ENCODE measurements around the genes TRPC5OS and AGTR2.

GRCh38 chrX:107927359-107928084 is 54.6 kb downstream of the TEX13B start:
- PRO-cap = no peak

GRCh38 chrX:108153600-108154112 is 62.1 kb downstream of the ATG4A start:
- PRO-cap = no peak

GRCh38 chrX:108738377-108738576 is 1.9 kb upstream of the IRS4 start:
- PRO-cap = no peak

DNA sequence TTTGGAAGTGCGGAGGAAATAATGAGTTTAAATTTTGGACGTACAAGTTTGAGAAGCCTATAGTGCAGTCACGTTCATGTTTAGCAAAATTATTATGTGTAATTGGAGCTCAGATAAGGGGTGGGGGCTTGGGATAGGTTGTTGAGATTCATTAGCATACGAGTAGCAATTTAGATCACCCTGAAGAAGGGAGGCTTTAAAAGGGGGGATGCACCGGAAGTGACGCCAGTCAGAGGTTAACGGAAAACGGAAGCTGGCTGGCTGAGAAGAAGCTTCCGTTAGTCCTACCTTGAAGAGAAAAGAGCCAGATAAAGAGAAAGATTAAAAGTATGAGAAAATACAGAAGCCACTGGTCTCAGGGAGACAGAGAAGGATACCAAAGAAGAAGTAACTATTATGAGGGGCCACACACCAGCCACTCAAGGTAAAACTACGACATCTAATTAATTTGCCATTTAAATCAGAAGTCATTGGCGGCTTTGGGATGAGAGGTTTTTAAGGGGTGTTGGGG is 1.0 kb upstream of the NXT2 start:
- PRO-cap = no peak

GRCh38 chrX:110086418-110086921 is 83.6 kb downstream of the TMEM164 start:
- PRO-cap = no peak

DNA sequence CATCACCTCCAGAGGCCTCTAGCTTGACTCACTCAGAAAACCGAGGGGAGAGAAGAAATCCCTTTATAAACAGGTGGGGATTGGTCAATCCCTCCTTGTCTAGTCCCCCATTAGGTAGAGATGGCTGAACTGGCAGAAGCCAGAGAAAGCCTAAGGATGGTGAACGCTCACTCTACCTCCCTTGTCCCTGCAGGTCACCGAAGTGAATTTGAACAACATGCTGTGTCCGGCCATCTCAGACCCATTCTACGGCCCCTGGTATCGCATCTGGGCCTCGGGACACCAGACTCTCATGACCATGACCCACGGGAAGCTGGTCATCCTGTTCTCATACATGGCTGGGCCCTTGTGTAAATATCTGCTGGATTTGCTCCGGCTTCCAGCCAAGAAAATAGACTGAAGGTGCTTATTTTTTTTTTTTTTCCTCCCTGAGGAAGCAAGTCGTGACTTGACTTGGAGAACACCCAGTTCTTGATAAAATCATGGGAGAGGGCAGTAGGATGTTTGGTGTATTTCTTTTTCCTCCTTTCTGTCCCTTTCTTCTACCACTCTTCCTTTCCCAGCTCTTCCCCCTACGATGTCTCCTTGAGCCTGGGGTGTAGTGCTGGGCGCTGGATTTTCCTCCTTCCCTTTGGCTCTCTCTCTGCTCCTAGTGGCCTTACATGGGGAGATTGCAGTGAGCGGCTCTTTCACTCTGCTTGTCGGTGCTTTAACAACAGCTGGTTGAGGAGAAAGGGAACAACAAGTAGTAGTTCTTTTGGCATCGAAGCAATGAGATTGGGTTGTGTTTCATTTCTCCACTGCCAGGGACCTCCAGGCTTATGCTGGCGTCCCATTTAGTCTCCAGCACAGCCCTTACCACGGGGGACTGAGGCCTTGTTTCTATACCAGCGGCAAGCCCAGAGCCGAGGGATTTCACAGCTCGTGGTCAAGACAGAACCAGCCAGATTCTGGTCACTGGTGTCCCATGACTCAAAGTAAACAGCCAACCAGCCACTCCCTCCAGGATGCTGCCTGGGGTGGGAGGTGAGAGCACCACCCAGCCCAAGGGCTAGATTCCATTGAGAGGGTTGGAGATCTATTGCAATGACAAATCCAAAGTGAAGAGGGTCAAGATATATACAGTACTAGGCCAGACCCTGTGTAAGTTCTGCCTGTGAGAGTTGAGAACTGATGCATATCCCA is 144.4 kb downstream of the AMMECR1 start:
- PRO-cap = no peak

DNA sequence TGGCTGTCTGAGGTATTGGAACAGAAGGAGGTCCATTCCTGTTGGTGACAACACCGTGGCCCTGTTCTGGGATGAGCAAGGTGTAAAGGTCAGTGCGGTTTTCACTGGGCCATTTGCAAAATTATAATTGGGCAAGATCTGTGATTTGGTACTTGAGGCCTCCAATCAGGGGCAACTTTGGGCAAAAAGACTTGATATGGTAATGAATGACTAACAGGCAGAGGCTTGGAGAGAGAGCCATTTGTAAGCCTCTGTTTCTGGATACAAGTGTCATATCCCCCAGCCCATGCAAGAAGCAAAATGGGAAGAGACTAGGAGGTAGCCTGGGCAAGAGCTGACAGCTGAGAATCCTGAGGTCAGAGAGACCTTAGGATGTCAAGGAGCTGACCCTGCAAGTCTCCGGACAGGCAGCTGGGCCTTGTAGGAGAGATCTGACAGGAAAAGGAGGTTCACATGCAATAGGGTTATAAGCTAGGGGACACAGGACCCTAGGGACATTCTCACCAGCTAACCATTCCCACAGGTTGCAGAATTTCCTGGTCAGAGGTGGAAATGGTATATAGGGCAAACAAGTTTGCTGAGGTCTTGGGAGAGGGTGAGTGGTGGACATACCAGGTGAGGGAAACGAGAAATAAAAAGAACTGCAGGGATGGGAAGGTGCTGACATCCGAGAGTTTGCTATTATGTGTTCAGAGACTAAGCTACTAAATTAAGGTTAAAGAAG is 1.8 kb downstream of the PAK3 start:
- PRO-cap = no peak

DNA sequence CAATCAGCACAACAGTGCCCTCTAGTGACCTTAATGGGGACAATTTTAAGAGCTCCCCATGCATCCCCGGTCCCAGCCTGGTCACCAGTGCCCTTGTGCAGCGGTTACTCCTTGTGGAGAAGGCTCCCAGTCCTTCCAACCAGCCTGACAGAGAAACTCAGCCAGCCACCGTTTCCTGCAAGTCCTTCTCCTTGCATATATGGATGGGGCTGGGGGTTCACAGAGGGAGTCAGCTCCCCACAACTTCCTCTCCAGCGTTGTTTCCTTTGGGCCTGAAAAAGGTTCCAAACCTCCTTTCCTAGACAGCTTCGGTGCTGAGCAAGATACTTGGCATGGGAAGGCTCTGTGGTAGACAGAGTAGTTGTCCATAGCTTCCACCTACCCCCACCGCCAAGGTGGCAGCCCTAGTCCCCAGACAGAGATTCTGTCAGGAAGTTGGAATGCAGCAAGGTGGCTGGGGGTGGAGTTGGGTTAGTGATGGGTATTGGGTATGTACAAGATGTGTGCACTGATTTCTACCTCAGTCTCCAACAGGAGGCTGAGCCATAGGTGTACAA is 4.4 kb downstream of the PAK3 start:
- PRO-cap = no peak

- PRO-cap = no peak
Observed at GRCh38 chrX:111875936-111876268, at the start of gene TRPC5OS. TRPC5OS (plus strand) TSS chrX:111876181.

- PRO-cap = no peak
Observed at GRCh38 chrX:114270007-114270392, 313.9 kb upstream of the HTR2C start.

DNA sequence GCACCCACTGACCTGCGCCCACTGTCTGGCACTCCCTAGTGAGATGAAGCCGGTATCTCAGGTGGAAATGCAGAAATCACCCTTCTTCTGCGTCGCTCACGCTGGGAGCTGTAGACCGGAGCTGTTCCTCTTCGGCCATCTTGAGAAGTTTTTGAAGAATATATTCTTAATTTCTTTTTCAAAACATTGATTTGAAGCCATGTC is 142.4 kb downstream of the HTR2C start:
- PRO-cap = no peak

DNA sequence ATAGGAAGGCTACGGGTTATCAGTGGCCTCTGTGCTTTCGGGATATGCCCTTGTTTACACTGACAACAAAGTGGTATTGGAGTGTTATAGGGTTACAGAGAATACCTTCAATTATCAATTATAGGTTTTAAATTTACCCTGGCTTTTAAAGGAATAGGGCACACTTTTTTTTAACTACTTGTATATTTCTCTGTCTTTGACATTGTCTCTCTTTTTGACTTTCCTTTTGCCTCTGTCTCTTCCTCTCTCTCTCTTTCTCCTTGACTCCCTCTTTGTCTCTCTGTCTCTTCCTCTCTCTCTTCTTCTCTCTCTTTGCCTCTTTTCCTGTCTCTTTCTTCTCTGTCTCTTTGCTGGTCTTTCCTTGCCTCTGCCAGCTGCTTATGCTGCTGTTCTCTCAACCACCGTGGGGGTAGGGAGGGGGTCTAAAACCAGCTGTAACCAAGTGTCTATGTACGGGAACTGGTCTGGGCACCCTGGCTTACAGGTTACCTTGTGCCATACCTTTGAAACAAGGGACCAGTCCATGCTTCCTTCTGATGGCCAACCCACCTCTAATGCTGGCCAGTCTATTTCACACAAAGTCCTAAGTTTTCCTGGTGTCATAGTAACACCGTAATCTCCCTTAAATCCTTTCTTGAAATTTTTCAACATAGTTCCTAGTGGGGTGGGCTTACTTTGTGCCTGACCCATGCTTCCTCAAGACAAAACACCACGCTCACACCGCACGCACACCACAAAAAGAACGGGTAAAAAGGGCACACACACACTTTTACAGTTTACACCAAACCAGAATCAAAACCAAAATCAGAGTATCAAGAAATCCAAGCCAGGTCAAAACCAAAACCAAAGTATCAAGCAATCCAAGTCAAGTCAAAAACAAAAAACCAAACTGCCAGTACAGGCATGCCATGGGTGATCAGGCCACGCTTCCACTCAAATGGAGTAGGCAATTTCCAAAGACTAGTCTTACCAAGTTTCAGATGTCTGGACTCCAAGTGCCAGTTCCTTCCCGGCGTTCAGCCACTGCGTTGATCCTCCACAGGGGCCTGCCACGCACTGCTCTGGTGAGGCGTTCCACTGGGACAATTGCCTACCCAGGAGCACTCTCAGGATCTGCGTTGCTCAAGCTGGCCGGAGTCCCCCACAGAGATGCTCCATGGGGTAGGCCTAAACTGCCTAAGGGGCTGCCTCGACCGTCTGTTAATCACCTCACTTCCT is 247.6 kb upstream of the AGTR2 start:
- PRO-cap = no peak

- PRO-cap = no peak
Observed at GRCh38 chrX:115970549-115971216, 199.9 kb upstream of the AGTR2 start.

GRCh38 chrX:116170441-116171063 is at the start of gene AGTR2:
AGTR2 (plus strand) TSS chrX:116170744.
- PRO-cap = no peak

GRCh38 chrX:117001602-117002034 is 538.8 kb upstream of the CT83 start:
- PRO-cap = no peak

GRCh38 chrX:118432225-118433050 is 63.2 kb upstream of the DOCK11 start:
- PRO-cap = no peak

DNA sequence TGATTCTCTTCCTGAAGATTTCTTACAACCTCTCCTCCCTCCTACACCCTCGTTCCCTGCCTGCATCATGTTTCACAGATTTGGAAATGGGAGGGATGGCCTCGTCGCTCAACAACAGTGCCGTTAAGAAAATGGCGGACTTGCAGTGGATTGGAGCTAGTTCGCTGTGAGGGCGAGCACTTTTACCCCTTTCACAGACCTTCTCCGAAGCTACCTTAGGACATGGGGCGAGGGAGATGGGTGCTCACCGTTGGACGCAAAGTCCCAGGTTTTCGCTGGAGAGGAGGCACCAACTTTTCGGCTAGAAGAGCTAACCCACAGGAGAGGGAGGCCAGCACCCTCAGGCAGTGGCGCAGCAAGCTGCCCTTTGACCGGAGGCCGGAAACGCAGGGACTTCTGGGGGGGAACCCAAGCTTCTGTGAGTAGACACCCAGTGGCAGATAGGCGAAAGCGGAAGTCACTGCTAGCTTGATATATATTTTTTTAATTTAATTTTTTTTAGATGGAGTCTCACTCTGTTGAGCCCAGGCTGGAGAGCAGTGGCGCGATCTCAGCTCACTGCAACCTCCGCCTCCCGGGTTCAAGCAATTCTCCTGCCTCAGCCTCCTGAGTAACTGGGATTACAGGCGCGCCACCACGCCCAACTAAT is 93.0 kb upstream of the IL13RA1 start:
- PRO-cap = no peak

DNA sequence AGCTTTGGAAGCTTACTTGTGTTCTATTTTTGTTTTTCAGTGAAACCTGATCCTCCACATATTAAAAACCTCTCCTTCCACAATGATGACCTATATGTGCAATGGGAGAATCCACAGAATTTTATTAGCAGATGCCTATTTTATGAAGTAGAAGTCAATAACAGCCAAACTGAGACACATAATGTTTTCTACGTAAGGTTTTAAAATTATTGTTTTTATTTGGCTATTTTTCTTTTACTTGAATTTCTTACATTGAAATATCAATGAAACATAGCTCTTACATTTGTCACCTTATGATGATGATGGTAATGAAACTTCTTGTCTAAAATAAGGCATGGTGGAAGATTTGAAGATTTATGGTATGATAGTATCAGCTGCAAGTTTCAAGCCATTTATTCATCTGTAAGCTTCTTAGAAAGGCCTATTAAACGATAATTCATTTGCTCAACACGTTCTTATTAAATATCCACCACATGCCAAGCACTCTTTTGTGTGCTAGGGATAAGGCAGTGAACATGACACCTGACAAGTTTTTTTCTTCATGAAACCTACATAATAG is 33.8 kb downstream of the IL13RA1 start:
- PRO-cap = no peak

GRCh38 chrX:118767170-118767722 is 39.8 kb downstream of the IL13RA1 start:
- PRO-cap = no peak

DNA sequence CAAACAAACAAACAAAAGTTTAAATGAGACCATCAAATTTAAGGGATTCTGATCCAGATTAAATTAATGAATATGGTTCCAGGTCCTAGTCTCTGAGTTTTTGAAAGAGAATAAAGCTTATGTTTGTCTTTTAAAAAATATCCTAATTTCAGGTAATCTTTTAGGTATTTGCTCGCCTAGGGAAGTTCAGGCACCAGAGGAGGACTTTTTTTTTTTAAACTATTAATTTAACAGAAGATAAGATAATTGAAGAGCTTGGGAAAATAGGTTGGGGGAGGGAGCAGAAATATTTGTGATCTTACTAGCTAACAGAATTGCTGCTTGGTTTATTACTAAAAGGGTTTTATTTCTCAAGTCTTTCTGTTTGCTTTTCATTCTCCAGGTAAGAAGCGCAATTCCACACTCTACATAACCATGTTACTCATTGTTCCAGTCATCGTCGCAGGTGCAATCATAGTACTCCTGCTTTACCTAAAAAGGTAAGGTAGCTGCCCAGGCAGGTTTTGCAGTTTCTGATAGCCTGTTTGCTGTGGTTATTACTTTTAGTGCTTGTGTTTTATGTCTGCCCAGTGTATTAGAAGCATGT is 46.2 kb downstream of the IL13RA1 start:
- PRO-cap = no peak